ENCODE results near the genes CNPY2 and ATP5F1B.

- PRO-cap: unidirectional peak, plus-strand start at chr12:56157290; bidirectional peak, plus-strand start at chr12:56157461, minus-strand start at chr12:56157351
- RAMPAGE, long total RNA, 4 experiments: no peak in any of the 4 experiments
These were observed 998 bp upstream of the MYL6 start for GRCh38 chr12:56157115-56157607.

- PRO-cap: bidirectional peak, plus-strand start at chr12:56316105, minus-strand start at chr12:56316008; bidirectional peak, plus-strand start at chr12:56316480, minus-strand start at chr12:56316344
- RAMPAGE, long total RNA, 4 experiments: start-site peak on the plus strand in 1 of 4 experiments, at chr12:56316090-56316110 at its widest, 14 reads per replicate; start-site peak on the minus strand in 4 of 4 experiments, at chr12:56315873-56316046 at its widest, 529 to 2,233 reads per replicate
These were observed at the start of gene CNPY2 for GRCh38 chr12:56315801-56316372. Gene CNPY2, minus strand, starts transcription at chr12:56315988.

DNA sequence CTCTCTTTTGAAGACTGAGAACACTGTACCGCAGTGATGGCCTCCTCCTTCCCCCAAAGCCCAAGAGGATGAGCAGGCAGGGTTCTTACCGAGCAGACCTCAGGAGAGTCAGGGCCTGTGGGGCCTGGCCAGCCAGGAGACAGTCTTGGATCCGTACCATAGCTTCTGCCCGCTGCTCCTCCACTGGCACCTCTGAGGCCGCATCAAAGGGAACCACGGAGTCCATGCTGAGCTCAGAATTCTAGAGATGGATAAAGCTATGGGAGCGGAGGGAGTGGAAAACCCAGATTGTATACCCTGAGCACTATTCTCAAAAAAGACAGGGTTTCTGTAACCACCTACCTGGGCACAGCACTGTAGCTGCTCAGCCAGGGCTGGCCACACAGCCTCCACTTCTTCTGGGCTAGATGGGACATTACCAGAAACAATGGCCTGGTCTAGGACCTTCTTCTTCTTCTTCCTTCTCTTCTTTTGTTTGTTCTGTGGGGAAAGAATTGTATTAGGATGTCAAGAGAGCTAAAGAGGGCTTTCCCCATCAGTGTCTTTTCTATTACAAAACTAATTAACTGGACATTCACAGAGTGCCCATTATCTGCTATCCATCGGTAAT, 24.4 kb downstream of the TIMELESS start:
- PRO-cap: no peak
- RAMPAGE, long total RNA, 4 experiments: no peak in any of the 4 experiments

DNA sequence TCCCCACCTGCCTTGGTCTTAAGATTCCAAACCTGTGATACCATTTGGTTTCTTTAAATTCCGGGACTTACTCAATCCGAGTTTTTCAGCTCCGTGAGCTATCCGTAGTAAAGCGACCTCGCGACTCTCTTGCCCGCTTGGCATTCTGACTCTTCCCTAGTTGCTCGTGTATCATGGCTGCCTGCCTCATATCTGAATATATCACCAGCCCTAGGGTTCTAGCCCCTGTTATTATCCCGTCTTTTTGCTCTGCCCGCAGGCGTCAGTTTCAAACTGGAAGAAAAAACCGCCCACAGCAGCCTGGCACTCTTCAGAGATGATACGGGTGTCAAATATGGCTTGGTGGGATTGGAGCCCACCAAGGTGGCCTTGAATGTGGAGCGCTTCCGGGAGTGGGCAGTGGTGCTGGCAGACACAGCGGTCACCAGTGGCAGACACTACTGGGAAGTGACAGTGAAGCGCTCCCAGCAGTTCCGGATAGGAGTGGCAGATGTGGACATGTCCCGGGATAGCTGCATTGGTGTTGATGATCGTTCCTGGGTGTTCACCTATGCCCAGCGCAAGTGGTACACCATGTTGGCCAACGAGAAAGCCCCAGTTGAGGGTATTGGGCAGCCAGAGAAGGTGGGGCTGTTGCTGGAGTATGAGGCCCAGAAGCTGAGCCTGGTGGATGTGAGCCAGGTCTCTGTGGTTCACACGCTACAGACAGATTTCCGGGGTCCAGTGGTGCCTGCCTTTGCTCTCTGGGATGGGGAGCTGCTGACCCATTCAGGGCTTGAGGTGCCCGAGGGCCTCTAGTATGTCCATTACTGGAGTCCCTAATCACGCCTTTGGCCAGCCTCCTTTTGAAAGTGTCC, 630 bp downstream of the SPRYD4 start:
- PRO-cap: no peak
- RAMPAGE, long total RNA, 4 experiments: no peak in any of the 4 experiments

DNA sequence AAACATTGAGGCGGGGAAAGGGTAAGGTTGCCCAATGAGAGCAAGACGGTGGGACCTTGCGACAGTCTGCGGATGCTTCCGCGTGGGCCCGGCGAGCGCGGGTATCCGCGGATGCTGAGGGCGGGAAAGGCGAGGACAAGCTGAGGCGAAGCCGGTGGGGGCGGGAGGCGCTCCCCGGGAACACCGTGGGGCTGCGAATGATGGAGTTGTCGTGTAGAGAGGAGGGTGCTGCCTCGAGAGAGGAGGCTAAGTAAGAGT, 429 bp upstream of the GLS2 start:
- PRO-cap: no peak
- RAMPAGE, long total RNA, 4 experiments: no peak in any of the 4 experiments

GRCh38 chr12:56633567-56634824, 3.9 kb upstream of the BAZ2A start:
- PRO-cap: unidirectional peak, plus-strand start at chr12:56633852; bidirectional peak, plus-strand start at chr12:56634492, minus-strand start at chr12:56634280
- RAMPAGE, long total RNA, 4 experiments: start-site peak on the plus strand in 1 of 4 experiments, at chr12:56634412-56634448 at its widest, 7 reads per replicate

GRCh38 chr12:56634839-56635448, 4.8 kb upstream of the BAZ2A start:
- PRO-cap: bidirectional peak, plus-strand start at chr12:56635100, minus-strand start at chr12:56635043
- RAMPAGE, long total RNA, 4 experiments: start-site peak on the minus strand in 2 of 4 experiments, at chr12:56634983-56635015 at its widest, 138 to 222 reads per replicate

DNA sequence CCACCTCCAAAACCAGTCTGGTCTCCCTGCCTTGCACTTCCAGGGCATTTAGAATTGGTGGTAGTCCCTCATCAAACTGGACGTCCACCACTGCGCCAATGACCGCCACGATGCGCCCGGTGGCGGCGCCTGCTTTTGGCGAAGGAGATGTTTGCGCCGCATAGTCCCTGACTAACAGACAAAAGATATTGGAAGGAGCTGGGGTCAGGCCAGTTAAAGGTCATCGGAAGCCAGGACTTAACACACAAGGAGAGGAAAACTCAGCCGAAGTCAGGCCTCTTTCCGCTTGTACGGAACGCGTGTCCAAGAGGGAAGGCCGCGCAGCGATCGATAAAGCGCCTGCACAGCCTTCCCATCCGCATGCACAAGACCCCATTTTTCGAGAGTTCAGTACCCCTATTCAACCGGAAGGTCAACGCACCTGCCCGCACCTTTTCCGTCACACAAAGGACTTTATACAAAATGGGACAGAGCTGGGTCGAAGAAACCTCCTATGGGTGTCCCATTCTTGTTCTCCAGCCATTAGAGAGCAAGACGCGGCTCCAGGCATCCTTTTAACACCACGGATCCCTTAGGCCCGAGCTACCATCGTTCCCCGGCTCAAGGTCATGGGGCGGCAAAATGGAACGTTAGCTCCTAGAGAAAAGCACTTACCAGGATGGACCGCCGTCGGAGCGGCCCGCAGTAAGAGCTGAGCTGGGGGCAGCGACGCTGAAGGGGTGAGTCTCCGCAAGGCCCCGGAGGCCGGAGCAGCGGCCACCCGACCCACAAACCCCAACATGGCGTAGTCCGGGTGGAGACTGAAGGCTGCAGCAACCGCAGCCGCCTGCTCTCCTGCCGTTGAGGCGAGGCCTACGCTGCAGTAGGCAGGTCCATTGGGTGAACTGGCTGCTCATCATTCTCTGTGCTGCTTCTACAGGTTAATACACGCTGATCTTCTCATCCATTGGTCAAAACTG, at the start of gene ATP5F1B:
Gene ATP5F1B (minus strand): TSS at position 802 of the 959 bp plus-strand sequence.
- PRO-cap: bidirectional peak, plus-strand start outside the sequence, minus-strand start at position 781 of the sequence
- RAMPAGE, long total RNA, 4 experiments: start-site peak on the minus strand in 4 of 4 experiments, centred at positions 795 to 816 of the sequence, 432 to 4,294 reads per replicate

- PRO-cap: no peak
- RAMPAGE, long total RNA, 4 experiments: no peak in any of the 4 experiments
These were observed 4.2 kb downstream of the NACA start for GRCh38 chr12:56720758-56721341.

DNA sequence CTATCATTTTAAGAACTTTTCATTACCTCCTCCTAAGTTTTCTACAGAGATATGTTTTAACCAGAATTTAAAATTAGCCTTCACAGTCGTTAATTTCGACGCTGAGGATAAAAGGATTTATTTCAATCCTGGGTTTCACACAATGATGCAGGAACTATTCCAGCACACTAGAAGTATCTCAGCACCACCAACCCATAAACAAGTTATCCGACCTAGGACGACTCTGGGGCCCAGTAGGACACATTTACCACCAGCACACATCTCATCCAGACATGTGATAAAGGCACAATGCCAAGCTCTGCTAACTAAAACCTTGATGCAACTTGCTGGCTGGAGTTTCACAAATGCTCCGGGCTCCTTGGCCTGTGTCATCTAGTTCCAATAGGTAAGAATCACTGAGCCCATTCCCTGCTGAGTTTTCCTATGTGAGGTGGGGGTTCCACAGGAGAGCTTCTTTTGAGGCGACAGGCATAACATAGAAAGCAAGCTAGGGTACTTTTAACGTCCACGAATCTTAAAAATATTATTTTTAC, 1.3 kb downstream of the NACA start:
- PRO-cap: bidirectional peak, plus-strand start at position 343 of the sequence, minus-strand start at position 374 of the sequence
- RAMPAGE, long total RNA, 4 experiments: no peak in any of the 4 experiments

DNA sequence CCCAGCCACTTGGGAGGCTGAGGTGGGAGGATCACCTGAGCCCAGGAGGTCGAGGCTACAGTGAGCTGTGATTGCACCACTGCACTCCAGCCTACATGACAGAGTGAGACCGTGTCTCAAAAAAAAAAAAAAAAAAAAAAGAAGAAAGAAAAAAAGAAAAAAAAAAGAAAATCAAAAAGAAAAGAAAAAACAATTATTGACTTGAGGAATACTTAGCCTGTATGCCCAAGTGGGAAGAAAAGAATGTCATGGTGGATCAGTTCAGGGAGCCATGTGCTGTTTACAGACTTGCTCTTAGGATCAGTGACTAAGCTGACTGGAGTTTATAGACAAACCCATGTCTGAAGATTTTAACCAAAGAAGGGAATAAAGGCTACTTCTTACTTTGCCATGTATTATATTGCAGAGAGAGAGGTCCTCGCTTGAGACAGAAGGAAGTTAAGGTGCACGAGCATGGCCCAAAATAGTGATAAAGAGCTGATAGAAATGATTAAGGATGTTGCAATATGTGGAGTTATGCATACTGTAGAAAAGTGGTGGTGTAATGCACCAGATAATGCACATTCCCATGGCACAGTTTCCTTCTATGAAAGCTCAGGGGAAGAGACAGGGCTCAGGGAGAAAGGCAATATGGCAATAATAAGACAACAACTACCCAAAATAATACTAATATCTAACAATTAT, 969 bp downstream of the HSD17B6 start:
- PRO-cap: bidirectional peak, plus-strand start at position 395 of the sequence, minus-strand start at position 282 of the sequence
- RAMPAGE, long total RNA, 4 experiments: no peak in any of the 4 experiments

- PRO-cap: no peak
- RAMPAGE, long total RNA, 4 experiments: no peak in any of the 4 experiments
These were observed 7.6 kb downstream of the HSD17B6 start for GRCh38 chr12:56770749-56771076.

GRCh38 chr12:56801685-56802480, 38.8 kb downstream of the HSD17B6 start:
- PRO-cap: no peak
- RAMPAGE, long total RNA, 4 experiments: no peak in any of the 4 experiments

DNA sequence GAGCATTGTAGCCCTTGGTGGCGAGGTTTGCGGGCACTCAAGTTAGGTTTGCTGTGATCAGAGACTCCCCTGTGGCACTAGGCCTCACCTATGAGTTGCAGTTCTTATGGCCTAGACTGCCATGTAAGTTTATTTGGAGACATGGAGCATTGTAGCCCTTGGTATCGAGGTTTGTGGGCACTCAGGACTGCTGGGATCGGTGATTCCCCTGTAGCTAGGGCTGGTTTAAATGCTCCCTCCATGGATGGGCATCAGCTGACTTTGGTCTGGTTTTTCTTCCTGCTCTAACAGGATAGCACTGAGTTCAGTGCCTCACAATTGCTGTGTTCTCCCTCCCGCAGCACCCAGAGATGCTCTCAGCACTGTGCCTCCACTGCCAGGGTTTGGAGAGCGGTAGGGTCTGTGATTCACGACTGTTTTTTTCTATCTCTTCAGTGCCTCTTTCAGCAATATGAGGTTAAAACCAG, 8.1 kb downstream of the RDH16 start:
- PRO-cap: no peak
- RAMPAGE, long total RNA, 4 experiments: no peak in any of the 4 experiments

GRCh38 chr12:56991239-56991980, 2.9 kb upstream of the GPR182 start:
- PRO-cap: no peak
- RAMPAGE, long total RNA, 4 experiments: no peak in any of the 4 experiments

DNA sequence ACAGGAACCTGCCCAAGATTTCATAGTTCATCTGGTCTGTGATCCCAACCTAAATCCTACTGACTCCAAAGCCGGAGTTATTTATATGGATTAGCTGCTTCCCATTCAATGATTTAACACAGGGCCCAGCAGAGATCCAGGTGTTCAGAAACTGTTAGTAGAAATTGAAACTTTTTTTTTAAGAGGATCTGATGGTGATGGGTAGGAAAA, 789 bp upstream of the NEMP1 start:
- PRO-cap: unidirectional peak, minus-strand start at position 58 of the sequence
- RAMPAGE, long total RNA, 4 experiments: no peak in any of the 4 experiments

DNA sequence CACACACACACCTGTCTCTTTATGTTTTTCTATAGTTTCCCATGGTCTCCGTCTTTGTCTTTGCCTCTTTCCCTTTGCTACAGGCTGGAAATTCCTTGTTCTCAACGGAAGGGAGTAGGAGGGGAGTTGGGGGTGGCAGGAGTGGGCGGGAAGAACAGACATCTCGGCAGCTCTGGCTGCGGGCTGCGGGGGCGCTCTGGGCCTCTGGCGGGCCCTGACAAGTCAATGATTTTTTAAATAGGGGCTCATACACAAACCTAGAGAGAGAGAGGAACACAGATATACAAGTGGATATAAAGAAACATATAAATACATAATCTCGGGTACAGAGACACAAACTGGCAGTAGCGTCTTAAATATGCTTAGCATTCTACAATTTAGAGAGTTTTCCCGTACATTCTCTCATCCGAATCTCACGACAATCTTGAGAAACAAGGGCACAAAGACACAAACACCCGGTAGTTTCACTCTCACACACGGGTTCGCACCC, 2.3 kb upstream of the NAB2 start:
- PRO-cap: bidirectional peak, plus-strand start at position 225 of the sequence, minus-strand start at position 71 of the sequence
- RAMPAGE, long total RNA, 4 experiments: no peak in any of the 4 experiments

DNA sequence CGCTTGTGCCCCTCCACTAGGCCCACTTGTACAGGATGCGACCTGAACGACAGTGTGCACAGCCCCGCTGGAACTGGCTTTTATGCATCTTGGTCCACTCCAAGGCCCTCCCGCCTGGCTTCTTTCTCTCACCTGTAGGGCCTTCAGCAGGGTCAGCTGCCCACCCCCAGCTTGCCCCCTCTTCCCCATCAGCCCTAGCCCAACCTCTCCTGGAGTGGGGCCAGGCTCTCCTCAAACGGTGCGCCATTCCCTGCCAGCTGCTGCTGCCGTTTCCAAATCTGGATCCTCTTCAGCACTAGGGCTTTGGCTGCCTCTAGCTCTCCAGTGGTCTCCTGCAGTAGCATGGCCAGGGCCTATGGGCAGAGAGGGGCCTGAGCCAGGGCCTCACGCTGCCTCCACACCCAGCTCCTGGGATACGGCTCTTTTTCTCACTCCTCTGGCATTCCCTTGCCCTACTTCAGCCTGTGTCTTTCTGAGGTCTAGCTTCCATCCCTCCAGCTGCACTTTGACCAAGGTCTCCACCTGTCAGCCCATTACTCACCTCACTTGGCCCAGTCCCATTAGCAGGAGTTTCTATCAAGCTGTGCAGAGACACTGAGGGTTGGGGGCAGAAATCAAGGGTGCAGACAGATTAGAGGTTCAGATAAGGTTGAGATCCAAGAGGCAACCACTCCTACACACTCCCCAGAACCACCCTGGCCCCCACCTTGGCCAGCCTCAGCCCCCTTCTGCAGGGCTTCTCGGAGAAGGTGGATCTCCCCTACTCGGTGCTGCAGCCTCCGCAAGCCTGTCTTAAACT, 5.0 kb downstream of the STAT6 start:
- PRO-cap: no peak
- RAMPAGE, long total RNA, 4 experiments: no peak in any of the 4 experiments

GRCh38 chr12:57126971-57128192, 901 bp upstream of the LRP1 start:
- PRO-cap: bidirectional peak, plus-strand start at chr12:57127451, minus-strand start at chr12:57127325; bidirectional peak, plus-strand start at chr12:57128074, minus-strand start at chr12:57127849
- RAMPAGE, long total RNA, 4 experiments: no peak in any of the 4 experiments

DNA sequence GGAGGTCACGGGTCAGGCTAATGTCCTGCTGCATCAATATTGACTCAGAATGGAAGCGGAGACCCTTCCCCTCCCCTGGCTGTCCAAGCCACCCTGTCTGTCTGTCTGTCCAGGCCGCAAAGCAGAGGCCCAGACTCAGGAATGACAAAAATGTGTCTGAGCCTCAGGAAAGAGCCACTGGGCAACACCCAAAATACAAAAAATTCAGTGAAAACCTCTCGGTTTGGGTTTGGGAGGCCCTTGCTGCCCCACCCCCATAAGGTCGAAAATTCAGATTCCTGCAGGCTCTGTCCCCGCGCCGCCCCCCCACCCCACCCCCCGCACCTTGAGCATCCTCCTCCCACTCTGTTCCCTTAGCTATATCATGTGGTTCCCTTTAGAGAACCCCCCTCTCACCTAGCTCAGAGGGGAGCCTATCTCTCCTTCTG, 5.1 kb downstream of the LRP1 start:
- PRO-cap: no peak
- RAMPAGE, long total RNA, 4 experiments: no peak in any of the 4 experiments

Data from esophagus squamous epithelium (tissue), 4 donors.